Left colon (tissue), 1 donor: Measurements from ENCODE around the genes ZBTB33, MCTS1 and STAG2.

- PRO-cap: unidirectional peak, plus-strand start at chrX:120244840
These were observed 5.8 kb upstream of the ZBTB33 start for GRCh38 chrX:120244480-120245545.

- PRO-cap: bidirectional peak, plus-strand start at chrX:120250814, minus-strand start at chrX:120250583; bidirectional peak, plus-strand start at chrX:120251075, minus-strand start at chrX:120251048
These were observed at the start of gene ZBTB33 for GRCh38 chrX:120250254-120251254. ZBTB33 (plus strand) TSS chrX:120250812.

GRCh38 chrX:120603633-120604203, at the start of gene MCTS1:
MCTS1 (plus strand) TSS chrX:120604101.
- PRO-cap: unidirectional peak, plus-strand start at chrX:120604012; bidirectional peak, plus-strand start at chrX:120604064, minus-strand start at chrX:120604045

DNA sequence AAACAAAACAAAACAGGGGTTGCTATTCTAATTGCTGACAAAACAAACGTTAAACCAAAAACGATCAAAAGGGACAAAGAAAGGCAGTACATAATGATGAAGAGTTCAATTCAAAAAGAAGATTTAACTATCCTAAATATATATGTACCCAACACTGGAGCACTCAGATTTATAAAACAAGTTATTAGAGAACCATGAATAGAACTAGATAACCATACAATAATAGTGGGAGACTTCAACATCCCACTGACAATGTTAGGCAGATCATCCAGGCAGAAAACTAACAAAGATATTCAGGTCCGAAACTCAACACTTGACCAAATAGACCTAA, 456.7 kb upstream of the GRIA3 start:
- PRO-cap: no peak

- PRO-cap: no peak
These were observed 1.0 kb downstream of the GRIA3 start for GRCh38 chrX:123185080-123185527.

DNA sequence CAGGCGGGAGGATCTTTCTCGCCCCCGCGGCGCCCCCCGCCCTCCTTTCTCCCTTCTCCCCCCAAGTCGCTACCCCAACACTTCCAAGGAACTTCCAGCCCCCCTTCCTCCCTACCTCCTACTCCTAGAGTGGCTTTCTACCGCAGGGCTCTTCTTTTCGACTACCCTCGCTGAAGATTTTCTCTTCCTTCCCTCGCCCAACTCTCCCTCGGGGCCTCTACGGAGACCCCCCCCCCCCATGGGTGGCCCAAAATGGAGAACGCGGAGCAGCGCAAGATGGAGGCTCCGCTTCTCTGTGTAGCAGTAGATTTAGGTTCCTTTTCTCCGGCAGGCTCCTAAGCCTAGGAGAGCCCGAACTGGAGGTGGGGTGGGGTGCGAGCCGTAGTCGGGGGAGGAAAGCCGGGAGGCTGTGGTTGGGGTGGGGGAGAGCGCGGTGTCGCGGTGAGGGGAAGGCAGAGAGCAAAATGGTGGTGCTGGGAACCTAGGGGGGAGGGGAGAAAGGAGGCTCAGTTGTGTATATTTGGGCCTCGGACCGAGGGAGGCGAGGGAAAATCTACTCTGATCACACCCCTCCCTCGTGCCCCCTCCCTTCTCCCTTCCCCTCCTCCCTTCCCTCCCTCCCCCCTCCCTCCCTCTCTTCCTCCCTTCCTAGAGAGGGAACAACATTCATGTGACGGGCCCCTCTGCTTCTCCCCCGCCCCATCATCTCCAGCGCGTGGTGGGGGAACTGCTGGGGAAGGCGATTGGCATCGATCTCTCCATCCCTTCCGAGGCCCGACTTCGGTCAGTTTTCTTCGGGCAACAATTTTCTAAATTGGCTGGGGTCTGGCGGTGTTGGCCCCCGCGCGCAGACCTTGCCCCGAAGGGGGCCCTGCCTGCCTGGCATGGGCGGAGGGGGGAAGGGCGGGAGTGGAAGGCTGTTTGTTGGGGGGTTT, at the start of gene STAG2:
Gene STAG2, plus strand, starts transcription at position 633 of the 935 bp plus-strand sequence.
- PRO-cap: bidirectional peak, plus-strand start at position 250 of the sequence, minus-strand start at position 154 of the sequence; bidirectional peak, plus-strand start at position 665 of the sequence, minus-strand start at position 466 of the sequence

GRCh38 chrX:124194725-124195371, 137.6 kb upstream of the TEX13D start:
- PRO-cap: no peak

DNA sequence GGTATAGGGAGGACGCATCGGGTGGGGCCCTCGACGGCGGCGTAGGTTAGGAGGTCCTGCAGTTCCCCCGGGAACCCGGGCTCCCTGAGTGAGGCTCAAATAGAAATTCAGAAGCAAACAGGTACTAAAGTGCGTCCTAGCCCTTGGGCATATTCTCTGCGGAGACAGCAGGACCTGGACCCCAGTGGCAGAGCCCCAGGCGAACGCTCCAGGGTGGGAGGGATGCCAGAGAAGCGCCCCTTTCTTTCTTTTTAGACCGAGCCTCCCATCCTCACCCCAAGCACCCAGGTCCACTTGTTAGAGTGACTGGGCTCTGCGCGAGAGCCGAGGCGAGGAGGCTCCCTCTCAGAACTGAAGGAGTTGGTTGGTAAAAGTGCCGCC, 116.6 kb upstream of the TEX13C start:
- PRO-cap: no peak

GRCh38 chrX:129091017-129091629, 432.2 kb downstream of the SMARCA1 start:
- PRO-cap: no peak

DNA sequence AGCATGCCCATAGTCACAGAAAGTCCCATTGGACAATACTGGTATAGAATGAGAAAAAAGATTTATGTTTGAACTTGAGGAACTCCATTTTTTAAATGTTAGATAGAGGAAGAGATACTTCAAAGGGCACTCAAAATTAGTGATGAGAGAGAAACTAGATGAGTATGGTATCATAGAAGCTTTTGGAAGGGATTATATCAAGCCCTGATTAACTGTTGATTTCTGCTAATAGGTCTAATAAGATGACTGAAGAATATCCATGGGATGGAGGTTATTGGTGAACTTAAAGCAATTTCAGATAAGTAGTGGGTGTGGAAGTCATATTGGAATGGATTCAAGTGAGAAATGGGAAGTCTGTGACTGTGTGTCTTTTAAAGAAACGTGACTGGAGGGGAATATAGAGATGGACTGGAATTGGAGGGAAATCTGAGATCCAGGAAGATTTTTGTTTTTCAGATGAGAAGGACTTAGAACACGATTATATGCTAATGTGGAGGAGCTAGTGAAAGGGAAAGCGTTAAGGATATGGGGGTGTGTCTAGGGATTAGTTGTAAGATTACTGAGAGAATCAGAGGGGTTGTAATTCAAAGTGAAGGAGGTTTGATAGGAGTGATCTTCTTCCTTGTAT, 13.1 kb downstream of the OCRL start:
- PRO-cap: no peak

- PRO-cap: no peak
These were observed 49.0 kb downstream of the APLN start for GRCh38 chrX:129605745-129606262.

- PRO-cap: unidirectional peak, minus-strand start at chrX:129636231
These were observed 18.7 kb downstream of the APLN start for GRCh38 chrX:129635933-129636571.

- PRO-cap: no peak
These were observed 2.0 kb upstream of the SASH3 start for GRCh38 chrX:129777784-129778065.

DNA sequence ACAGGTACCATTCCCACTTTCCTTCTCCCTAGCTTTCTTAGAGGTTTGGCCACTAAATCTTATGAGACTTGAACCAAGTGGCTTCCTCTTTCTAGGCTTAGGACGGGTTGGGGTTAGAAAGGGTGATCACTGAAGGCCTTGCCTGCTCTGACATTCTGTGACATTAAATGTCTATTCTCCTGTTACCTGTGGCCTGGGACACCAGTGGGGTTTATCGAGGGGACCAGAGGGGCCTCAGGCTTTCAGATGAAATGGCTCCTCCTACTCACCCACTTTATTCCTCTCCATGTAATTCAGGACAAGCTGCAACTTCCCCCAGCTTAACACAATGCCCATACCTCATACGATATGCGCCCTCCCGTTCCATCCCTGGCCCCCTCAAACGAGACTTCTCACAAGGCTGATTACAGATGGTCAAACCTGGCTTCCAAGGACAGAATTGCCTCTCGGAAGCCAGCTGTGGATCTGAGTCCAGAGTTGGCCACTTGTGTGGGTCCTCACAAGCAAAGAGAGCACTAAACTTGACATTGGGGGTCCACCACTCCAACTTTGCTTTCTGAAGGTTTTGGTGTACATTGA, 14.7 kb downstream of the SASH3 start:
- PRO-cap: no peak

GRCh38 chrX:129798851-129799471, 19.2 kb downstream of the SASH3 start:
- PRO-cap: no peak

DNA sequence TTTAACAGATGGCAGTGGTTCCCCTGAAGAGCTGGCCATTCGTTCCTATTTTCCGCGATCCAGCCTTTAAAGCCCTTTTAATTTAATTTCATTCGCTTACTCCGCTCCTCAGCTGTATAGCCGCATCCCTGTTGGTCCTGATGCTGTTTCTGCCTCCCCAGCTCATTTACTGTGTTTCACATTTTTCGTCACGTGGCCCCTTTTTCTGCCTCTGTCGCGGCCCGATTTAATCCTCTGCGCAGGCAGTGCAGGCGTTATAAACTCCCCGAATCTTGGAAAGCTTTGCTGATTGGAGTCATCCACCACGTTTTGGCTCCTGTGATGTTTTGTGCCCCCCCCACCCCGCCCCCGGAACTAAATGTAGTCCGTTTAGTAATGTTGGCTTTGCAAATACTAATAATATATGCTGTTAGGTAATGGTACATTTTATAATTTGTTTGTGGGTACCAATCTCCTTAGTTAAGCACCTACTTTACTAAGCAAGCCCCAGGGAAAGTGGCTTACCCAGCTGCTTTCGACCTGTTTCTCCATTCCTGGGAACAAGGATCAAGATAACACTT, 435 bp downstream of the UTP14A start:
- PRO-cap: no peak

- PRO-cap: no peak
These were observed 20.8 kb downstream of the ELF4 start for GRCh38 chrX:130089518-130089954.

DNA sequence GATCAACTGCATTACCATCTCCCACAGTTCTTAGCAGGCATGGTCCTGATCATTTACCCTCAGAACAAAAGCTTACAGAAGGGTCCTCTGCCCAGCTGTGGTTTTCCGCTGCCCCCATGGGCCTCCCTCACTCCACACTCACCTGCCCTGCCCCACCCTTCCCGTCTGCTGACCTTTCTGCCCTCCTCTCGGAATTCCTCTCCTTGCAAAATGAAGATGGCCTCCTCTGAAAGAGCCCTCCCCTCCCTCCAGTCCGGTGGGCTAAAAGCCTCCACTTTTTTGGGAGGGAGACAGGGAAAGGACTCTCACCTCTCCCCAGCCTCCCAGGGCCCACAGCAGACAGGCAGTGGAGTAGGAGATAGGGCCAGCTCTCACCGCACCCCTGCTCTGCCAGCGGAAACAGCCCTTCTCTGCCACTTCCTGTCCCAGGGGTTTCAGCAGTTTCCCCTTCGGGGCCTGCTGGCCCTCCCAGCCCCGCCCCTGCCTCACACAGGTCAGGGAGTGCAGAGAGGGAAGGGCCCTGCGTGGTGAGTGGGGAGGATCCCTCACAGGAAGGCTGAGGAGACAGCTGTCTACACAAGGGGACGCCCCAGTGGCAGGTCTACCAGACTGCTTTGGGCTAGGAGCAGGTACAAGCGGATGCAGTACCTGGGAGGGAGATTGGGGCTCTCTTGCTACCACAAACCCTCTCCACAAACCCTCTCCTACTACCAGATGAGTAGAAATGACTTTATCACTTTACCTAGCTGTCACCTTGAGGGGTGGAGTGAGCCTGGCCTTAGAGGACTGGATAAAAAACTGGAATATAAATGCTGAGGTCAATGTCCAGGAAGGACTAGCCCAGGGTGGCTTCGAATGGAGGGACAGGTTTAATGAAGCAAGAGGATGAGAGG, 18.2 kb downstream of the ELF4 start:
- PRO-cap: bidirectional peak, plus-strand start at position 607 of the sequence, minus-strand start at position 395 of the sequence

GRCh38 chrX:130097523-130098232, 12.6 kb downstream of the ELF4 start:
- PRO-cap: bidirectional peak, plus-strand start at chrX:130098166, minus-strand start at chrX:130097935

DNA sequence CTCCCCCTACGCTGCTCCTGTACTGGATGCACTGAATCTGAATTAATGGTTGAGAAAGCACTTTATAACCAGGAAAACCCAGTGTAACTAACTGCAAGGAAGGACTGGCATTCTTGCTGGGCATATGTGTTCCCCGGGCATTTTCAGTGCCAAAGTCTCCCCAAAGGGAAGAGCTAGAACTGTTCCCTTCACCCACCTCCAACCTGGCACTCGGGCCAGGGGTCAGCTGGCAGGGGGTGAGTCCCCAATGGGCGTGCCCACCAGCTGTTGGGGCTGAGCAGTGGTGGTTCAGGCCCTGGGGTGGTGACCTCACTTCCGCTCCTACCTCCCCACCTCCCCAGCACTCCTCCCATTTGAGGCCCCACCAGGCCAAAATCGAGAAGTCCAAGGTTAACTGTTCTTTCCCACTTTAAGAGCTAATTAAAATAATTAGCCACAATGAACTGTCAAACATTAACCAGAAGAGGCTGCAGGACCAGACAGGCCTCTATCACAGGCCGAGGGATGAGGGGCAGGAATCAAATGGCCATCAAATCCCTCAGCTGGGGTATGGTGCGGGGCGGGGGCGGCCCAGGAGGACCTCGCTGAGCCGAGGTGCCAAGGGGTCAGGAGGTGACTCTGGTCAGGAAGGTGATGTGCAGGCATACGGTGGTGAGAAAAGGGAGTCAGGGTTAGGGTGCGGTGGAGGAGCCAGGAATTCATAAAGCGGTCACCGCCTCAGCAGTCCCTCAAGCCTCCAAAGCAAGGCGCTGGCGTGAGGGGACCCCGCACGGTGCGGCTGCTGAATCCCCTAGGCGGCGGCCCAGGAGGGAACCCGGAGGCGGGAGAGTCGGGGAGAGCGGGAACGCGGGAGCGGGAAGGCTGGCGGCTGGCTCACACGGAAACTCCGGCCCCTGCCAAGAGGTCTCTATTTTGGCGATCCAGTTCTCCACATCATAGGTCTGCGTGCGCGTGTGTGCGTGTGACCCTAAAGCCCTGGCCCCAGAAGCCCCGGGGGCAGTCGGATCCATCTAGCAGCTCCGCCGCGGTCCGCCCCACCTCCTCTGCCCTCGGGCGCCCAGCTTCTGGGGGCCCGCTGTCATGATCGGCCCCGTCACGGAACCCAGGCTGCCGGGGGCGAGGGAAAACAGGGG, 978 bp downstream of the ELF4 start:
- PRO-cap: bidirectional peak, plus-strand start at position 500 of the sequence, minus-strand start at position 205 of the sequence; unidirectional peak, plus-strand start at position 550 of the sequence; bidirectional peak, plus-strand start at position 984 of the sequence, minus-strand start at position 886 of the sequence; unidirectional peak, minus-strand start at position 1,066 of the sequence